Cardiac fibroblast (primary cell): ENCODE measurements around a stretch of chr10.

GRCh38 chr10:124447687-124448206 is 2.1 kb downstream of the NKX1-2 start:
- RRBS, result 2% methylated on average over 15 of the region's 55 CpGs

DNA sequence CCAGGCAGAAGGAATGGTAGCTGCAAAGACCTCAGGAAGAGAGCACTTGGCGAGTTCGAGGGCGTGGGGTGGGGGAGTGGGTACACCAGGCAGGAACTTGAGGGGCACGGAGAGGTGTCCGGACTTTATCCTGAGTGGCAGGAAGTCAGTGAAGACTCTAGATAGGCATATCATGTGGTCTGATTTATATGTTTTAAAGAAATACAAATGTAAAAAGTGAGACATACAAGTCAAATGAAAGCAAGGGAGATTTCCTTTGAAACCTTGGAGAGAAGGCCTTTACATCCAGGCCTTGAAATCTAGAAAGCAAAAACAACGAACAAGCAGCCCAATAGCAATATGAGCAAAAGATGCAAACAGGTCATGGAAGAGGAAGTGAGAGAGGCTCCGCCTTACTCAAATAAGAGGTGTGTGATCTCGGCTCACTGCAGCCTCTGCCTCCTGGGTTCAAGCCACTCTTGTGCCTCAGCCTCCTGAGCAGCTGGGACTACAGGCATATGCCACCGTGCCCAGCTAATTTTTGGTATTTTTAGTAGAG is 3.7 kb downstream of the LHPP start:
- RRBS, result no CpG with 5 or more reads among the region's 9 CpGs

- RRBS, result no CpG with 5 or more reads among the region's 14 CpGs
Measured at GRCh38 chr10:124493960-124494574, 32.4 kb downstream of the LHPP start.

- RRBS, result 73% methylated on average over 2 of the region's 29 CpGs
Measured at GRCh38 chr10:124565469-124566365, 104.1 kb downstream of the LHPP start.

GRCh38 chr10:124619038-124619633 is 125.0 kb downstream of the FAM53B start:
- RRBS, result no CpG with 5 or more reads among the region's 14 CpGs

- RRBS, result 98% methylated on average over 3 of the region's 11 CpGs
Measured at GRCh38 chr10:124620693-124621294, 123.4 kb downstream of the FAM53B start.

- RRBS, result no CpG with 5 or more reads among the region's 13 CpGs
Measured at GRCh38 chr10:124646312-124646934, 97.8 kb downstream of the FAM53B start.

- RRBS, result no CpG with 5 or more reads among the region's 12 CpGs
Measured at GRCh38 chr10:124648629-124649421, 95.4 kb downstream of the FAM53B start.

GRCh38 chr10:124650843-124651611 is 93.2 kb downstream of the FAM53B start:
- RRBS, result no CpG with 5 or more reads among the region's 15 CpGs

GRCh38 chr10:124680410-124681146 is 63.6 kb downstream of the FAM53B start:
- RRBS, result no CpG with 5 or more reads among the region's 12 CpGs

DNA sequence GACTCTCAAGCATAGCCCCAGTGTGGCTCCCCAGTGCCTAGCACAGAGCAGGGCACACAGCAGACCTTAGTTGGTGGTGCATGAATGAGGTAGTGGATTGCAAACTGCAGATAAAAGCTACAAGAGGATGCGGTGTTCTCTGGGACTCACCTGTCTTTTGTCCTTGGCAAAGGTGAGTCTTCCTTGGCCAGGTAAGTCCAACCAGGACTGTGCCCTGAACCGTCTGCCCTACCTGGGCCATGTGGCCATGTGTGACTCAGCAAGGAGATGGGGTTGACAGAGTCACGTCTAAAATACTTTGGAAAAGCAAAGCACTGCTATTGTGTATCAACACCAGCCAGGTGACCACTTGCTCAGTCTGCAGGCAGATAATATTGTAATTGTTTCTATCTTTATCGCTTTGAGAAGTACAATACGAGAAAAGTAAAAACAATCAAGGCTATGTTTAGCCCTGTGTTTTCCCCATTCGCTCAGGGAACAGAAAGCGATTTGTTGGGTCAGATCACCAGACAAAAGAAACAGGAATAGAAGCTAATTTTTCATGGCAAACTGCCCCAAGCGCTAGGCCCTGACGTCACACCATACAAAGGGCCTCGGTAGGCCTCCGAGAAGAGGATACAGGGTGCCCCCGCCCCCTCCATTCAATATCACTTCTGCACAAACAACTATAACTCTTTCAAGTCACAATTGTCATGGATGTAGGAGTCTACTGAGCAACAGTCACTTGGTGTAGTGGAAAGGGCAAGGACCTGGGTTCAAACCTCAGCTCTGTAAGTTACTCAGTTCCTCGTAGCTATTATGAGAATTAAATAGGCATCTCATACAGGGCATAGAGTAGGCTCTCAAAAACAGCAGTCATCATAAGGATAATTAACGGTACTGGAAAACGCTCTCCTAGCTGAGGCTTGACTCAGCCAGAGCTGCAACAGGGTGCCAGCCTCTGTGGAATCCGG is 57.2 kb downstream of the FAM53B start:
- RRBS, result no CpG with 5 or more reads among the region's 16 CpGs

DNA sequence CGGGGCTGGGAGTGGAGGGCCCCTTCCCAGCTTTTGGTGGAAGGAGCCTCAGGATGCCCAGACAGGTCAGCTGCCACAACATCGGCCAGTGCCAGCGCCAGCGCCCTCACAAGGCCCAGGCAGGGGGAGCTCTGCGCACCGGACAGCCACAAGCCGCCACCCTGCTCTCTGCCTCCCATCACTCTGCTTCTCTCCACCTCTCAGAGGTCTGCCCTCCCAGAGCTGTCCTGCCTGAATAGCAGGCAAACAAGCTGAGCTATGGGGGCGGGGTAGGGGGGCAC is 19.9 kb downstream of the FAM53B start:
- RRBS, result no CpG with 5 or more reads among the region's 8 CpGs

DNA sequence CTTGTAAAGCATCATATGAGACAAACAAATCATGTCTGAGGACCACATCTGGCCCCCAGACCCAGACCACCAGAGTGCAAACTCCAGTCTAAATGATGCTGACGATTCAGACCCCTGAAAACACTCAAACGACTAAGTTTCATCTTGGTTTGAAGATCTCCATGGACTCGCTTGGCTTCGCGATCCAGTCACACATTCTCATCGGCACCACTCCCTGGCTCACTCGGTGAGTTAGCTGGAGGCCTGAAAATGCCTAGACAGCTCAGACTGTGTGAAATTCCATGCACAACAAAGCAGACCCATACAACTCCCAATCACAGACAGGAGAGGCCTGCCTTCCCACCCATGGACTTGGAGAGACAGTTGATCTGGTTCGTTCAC is 16.3 kb downstream of the FAM53B start:
- RRBS, result no CpG with 5 or more reads among the region's 8 CpGs

- RRBS, result no CpG with 5 or more reads among the region's 4 CpGs
Measured at GRCh38 chr10:124748993-124749723, 5.0 kb upstream of the FAM53B start.

GRCh38 chr10:124911552-124912185 is 30.3 kb upstream of the ZRANB1 start:
- RRBS, result no CpG with 5 or more reads among the region's 7 CpGs

DNA sequence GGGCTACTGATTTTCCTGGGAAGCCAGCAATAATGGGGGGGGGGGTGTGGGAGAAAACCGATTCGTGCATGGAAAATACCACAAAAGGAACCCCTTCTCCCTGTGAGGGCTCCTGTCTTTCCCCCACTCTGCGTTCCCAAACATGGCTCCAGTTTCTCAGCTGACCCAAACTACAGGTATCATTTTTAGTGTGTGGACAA is 36.1 kb downstream of the CTBP2 start:
- RRBS, result no CpG with 5 or more reads among the region's 3 CpGs

DNA sequence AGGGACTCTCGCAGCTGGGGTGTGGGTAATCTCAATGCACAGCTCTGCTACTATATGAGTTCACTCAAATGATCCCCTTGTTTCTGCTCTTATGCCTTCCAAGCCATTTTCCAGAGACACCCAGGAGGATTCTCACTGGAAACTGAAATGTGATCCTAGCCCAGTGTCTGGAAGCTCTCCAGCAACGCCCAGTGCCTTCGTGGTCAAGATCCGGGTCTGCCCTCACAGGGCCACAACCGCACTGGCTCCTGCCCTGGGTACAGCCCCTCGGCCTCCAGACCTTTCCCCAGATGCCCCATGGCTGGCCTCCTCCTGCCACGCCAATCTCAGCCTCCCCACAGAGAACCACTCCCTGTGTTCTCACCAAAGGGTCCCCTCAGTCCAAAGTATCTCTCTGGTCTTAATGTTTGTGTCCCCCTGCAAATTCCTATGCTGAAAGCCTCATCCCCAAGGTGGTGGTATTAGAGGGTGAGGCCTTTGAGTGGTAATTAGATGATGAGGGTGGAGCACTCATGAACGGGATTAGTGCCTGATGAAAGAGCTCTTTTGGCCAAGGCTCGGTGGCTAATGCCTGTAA is 57.9 kb upstream of the CTBP2 start:
- RRBS, result no CpG with 5 or more reads among the region's 9 CpGs

DNA sequence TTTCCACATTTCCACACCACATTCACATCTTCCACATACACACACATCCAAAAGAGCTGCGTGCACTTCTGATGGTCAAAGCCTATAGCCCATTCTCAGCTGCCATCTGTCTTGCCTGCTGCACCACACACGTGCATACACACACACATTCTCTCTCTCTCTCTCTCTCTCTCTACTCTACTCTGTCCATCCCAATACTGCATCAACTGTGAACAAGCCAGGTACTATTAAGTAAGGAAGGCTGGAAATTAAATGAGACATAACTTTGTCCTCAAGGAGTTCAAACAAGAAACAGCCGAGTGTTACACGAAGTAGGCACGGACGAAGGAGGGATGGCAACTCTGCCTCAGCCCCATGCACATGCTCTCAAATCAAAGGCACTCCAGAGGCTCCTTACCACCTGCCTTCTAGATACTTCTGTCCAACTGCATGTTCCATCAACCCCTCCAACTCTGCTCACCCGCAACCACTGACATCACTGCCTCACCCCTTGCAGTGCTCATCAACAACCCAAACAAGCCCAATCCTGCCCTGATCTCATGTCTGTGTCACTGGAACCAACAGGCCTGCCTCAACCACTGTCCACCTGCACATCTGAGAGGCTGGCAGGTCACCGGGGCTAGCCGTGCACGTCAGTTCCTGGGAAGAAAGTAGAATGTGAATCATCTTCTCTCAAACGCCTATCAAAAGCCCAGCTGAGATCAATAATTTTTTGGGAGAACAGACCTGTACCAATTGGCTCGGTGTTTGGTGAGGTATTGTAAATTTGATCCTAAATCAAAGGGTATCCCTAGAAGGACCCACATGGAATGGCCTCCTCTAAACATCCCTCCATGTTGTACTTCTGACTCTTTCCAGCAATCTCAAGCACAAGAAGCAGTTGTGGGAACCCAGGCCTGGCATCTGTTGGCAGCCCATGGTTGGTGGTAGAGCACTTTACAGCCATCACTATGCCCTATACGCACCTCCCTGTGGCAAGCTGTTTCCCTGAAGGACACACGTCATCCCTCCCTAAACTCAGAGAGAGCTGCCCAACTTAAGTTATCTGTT is 99.2 kb upstream of the CTBP2 start:
- RRBS, result no CpG with 5 or more reads among the region's 14 CpGs

DNA sequence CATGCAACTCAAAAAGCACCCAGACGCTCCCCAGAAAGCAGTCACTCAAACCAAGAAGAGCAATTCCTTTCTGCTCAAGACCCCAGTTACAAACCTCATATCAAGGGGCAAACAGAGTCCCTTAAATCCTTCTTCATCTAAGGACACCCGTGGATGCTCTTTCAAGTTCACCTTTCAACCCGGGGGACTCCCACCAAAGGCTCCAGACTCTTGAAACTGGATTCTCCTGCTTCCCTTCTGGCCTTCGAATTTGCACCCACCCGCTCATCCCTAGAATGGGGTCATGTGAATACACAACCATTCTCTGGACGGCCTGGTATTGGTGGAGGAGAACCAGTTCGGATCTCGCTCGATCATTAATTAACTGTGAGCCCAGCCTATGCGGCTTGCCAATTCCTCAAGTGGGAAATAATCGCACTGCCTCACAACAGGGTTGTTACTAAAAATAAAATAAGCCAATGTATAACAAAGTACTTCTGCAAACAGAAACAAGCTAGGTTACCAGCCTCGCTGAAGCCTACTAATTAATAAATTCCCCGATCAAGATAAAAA is 116.2 kb upstream of the CTBP2 start:
- RRBS, result no CpG with 5 or more reads among the region's 13 CpGs

DNA sequence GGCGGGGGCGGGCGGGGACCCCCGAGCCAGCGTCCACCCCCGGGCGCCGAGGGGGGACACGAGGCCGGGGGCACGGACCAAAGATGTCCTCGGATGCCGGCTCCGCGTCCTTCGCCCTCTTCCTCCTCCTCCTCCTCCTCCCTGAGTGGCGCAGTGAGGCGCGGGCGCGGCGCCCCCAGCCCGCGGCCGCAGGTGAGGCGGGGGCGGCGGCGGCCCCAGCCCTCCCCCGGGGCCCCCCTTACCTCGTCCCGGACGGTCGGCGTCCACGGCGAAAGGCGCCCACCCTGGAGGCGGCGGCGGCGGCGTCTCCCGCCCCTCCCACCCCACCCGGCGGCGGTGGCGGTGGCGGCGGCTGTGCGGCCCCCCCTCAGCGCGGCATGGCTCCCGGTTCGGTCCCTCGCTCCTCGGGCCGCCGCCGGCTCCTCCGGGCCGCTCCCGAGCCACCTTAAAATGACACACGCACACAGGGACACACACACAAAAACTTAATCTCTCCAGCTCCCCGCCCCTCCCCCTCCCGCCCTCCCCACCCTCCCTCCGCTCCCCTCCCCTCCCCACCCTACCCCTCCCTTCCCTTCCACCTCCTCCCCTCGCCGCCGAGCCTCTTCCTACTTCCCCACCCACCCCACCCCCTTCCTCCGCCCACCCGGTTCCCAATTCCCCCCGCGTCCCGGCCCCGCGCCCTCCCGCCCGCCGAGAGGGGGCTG is 132.4 kb upstream of the CTBP2 start:
- RRBS, result 2% methylated on average over 16 of the region's 80 CpGs